Pericardium fibroblast (primary cell): Measurements from ENCODE around the genes SPINT2 and LRFN1.

GRCh38 chr19:38251218-38252280, 4.6 kb downstream of the PPP1R14A start:
- RAMPAGE, long total RNA: no peak

DNA sequence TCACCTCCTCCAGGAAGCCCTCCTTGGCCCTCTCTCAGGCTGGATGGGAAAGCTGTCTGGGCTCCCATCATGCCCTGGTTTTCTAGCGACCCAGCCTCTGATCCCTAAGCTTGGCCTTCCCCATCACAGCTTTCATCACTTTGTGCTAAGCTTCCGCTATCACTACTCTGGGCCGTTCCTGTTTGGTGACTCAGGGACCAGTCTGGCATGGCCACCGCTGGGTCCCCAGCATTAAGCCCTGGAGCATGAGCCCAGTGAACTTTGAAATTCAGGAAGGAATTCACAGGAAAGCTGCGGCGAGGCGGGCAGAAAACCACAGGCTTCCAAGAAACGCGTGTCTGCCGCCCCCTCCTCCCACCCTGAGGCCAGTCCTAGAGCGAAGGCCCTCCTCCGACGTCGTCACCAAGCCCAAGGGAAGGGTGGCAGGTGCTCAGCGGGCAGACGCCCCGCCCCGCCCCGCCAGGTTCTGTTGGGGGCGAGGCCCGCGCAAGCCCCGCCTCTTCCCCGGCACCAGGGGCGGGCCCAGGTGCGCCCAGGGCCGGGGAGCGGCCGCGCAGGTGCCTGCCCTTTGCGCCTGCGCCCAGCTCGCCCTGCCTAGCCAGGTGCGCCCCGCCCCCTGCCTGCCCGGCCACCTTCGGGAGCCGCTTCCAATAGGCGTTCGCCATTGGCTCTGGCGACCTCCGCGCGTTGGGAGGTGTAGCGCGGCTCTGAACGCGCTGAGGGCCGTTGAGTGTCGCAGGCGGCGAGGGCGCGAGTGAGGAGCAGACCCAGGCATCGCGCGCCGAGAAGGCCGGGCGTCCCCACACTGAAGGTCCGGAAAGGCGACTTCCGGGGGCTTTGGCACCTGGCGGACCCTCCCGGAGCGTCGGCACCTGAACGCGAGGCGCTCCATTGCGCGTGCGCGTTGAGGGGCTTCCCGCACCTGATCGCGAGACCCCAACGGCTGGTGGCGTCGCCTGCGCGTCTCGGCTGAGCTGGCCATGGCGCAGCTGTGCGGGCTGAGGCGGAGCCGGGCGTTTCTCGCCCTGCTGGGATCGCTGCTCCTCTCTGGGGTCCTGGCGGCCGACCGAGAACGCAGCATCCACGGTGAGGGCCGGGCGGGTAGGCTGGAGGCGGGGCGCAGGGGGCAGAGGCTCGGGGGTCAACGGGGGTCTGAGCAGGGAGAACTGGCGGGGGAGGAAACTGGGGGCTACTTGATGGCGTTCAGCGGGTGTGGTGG, at the start of gene SPINT2:
Gene SPINT2, plus strand, starts transcription at position 661 of the 1,219 bp plus-strand sequence.
- RAMPAGE, long total RNA: no peak

- RAMPAGE, long total RNA: no peak
Observed at GRCh38 chr19:38267694-38268532, 3.5 kb downstream of the SPINT2 start.

- RAMPAGE, long total RNA: no peak
Observed at GRCh38 chr19:38496871-38497612, 63.6 kb downstream of the RYR1 start.

- RAMPAGE, long total RNA: no peak
Observed at GRCh38 chr19:38564799-38565954, 52.6 kb downstream of the MAP4K1 start.

- RAMPAGE, long total RNA: no peak
Observed at GRCh38 chr19:38584834-38585276, 32.9 kb downstream of the MAP4K1 start.

- RAMPAGE, long total RNA: no peak
Observed at GRCh38 chr19:38648897-38649421, 1.5 kb downstream of the ACTN4 start.

GRCh38 chr19:38664313-38665290, 17.2 kb downstream of the ACTN4 start:
- RAMPAGE, long total RNA: no peak

GRCh38 chr19:38665861-38666644, 18.6 kb downstream of the ACTN4 start:
- RAMPAGE, long total RNA: no peak

DNA sequence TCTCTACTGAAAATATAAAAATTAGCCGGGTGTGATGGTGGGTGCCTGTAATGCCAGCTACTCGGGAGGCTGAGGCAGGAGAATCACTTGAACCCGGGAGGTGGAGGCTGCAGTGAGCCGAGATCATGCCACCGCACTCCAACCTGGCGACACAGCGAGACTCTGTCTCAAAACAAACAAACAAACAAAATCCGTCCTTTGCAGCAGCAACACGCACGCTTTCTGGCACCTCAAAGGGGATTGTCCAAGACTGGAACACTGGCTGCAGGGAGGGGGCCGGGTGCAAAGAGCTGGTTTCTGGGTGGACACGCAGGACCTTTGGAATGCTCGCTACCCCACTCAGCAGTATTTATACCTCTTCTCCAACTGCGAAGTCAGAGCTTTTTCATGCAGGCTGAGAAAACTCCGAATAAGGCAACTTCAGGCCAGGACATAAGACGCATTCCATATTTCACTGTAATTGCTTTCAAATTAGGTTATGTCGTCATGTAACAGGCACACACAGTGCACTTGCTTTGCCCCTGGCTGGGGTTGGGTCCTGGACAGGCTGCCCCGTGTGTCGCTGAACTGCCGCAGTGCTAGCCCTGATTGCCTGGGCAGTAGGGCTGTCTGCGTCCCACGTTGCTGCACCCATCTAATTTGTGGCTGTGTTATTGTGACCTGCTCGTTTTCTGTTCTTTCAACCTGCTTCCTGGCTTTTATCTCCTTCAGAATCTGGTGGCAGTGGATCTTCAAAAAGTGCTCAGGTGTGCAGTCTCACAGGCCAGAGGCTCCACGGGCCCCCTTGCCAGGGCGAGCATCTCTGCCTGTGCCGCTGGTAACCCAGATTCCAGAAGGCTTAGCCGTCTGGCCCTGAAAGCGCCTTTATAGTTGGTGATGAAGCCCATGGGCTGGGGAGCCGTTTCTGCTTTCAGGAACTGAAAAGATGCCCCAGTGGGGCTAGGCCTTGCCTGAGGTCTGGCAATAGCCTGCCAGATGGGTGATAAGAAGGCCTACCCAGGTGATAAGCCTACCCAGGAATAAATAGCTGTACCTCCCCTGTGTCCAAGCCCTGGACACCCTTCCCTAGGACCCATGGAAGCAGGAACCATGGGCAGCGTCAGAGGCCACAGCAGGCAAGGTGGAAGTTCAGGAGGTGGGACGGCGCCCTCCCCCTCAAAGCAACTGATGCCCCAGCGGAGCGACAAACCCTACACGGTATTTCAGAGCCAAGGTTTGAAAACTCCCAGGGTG, 44.7 kb downstream of the ACTN4 start:
- RAMPAGE, long total RNA: no peak

DNA sequence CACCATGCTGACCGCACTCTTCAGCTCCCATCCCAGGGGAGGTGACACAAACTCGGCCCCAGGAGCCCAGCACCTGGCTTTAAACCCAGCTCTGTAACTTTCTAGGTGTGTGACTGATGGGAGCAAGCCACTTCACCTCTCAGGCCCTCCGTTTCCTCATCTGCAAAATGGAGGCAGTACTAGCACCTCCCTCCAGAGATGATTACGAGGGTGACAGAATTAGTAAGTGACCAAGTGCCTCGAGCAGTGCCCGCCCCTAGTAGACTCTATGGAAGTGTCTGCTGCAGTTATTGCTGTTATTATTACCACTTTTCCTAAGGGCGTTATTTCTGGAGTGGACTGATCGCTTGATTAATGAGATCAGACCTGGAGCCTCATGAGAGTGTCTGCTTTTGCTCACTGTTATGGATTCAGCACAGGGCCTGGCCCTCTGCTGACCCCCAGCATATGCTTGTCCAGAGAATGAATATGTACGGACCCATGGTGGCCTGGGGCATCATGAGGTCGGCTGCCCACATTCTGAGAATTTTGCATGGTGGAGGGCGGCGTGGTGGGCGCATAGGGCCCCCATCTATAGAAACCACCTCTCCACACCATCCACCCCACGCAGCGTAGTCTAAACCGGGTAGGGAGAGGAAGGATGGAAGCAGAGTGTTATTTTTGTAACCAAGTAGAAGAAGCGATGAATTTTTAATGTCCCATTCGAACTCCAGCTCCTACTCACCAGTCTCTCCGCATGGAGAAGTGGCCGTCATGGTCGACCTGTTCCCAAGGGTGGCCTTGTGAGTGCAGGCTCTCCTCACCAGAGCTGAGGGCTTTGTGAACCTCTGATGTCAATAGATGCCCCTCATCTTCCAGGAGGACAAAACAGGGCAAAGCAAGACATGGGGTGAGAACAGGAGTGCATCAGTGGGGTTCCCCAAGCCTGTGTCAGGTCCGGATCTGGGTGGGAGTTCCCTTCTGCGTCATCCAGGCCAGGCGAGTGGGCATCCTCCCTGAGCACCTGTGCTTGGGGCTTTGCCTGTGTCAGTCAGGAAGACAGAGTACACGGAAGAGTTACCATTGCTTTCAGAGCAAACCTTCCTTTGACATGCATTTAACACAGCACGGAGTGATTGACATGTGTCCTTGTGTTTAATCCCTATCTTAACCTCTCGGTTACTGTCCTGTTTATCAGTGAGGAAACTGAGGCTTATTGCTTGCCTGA, 48.0 kb downstream of the CAPN12 start:
- RAMPAGE, long total RNA: no peak

GRCh38 chr19:38726689-38727287, 17.5 kb downstream of the CAPN12 start:
- RAMPAGE, long total RNA: no peak

DNA sequence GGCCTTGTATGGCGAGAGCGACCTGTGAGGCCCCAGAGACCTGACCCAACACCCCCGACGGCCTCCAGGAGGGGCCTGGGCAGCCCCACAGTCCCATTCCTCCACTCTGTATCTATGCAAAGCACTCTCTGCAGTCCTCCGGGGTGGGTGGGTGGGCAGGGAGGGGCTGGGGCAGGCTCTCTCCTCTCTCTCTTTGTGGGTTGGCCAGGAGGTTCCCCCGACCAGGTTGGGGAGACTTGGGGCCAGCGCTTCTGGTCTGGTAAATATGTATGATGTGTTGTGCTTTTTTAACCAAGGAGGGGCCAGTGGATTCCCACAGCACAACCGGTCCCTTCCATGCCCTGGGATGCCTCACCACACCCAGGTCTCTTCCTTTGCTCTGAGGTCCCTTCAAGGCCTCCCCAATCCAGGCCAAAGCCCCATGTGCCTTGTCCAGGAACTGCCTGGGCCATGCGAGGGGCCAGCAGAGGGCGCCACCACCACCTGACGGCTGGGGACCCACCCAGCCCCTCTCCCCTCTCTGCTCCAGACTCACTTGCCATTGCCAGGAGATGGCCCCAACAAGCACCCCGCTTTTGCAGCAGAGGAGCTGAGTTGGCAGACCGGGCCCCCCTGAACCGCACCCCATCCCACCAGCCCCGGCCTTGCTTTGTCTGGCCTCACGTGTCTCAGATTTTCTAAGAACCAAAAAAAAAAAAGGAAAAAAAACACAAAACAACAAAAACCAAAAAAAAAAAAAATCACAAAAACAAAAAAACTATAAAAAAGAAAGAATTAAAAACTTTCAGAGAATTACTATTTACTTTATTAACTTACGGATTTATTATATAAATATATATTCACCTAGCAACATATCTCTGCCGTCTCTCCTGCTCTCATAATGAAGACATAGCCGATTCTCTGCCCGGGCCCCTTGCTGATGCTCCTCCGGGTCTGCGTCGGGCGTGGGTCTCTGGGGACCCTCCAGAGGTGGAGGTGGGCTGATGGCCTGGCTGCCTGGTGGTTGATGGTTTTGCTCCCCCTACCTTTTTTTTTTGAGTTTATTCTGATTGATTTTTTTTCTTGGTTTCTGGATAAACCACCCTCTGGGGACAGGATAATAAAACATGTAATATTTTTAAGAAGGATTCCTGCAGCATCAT, 14.5 kb downstream of the CAPN12 start:
- RAMPAGE, long total RNA: no peak

DNA sequence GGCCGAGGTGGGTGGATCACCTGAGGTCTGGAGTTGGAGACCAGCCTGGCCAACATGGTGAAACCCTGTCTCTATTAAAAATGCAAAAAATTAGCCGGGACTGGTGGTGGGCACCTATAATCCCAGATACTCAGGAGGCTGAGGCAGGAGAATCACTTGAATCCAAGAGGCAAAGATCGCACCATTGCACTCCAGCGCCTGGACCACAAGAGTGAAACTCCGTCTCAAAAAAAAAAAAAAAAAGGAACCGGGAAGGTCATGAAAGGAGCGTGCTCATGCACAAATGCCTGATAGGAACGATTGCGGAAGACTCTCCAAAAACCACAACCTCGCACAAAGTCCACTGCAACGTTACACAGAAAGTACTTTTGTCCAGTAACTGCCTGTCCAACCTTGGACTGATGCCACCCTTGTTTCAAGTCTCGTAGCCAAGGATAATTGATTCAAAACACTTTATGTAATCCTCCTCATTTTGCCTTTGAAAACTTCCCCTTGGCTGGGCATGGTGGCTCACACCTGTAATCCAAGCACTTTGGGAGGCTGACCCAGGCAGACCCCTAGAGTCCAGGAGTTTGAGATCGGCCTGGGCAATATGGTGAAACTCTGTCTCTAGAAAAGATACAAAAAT, 13.8 kb downstream of the LGALS7 start:
- RAMPAGE, long total RNA: no peak

DNA sequence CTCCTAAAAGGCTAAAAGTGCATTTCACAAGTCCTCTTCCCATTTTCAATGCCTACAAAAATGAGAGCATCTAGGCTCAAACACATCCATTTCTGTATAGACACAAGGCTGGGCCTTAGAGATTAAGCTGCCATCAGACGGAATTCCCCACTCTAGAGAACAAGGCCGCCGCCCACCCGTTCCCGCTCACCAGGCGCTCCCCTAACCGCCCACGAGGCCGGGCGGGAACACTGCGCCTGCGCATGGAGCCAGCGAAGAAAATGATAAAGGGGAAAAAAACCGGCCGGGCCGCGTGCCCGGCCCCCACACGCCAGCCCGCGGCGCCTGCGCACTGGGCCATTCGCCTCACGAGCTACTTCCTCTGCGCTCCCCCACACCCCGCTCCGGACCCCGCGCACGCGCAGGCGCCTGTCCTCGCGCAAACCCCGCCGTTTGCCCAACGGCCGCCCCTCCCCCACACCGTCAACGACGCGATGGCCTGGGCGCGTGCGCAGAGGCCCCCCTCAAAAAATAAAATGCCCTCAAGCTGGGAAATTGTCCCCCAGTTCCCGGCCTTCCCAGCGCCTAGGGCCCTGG, 580 bp downstream of the HNRNPL start:
- RAMPAGE, long total RNA: no peak

- RAMPAGE, long total RNA: no peak
Observed at GRCh38 chr19:38974942-38975101, 720 bp downstream of the FBXO17 start.

DNA sequence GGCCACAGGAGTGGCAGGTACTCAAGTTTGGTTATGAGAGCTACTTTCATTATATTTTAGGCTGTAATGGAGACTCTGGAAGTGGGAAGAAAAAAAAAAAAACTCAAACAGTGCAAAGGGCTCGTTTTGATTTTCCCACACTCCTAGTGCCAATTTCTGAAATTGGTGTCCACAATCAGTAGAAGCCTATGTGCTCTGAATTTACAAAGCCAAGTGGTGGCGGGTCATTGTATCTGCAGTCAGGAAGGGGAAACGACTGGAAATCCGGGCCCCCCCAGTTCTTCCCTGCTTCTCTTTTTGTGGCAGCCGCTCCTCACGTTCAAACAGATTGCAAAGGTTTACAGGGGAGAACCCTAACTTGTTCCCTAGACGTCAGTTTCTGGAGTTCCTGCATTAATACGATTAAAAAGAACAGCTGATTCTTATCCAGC, 923 bp upstream of the ACP7 start:
- RAMPAGE, long total RNA: no peak

- RAMPAGE, long total RNA: no peak
Observed at GRCh38 chr19:39132085-39132734, 6.6 kb downstream of the PAK4 start.

GRCh38 chr19:39320516-39321388, at the start of gene LRFN1:
LRFN1 (minus strand) TSS chr19:39320863.
- RAMPAGE, long total RNA: no peak

- RAMPAGE, long total RNA: no peak
Observed at GRCh38 chr19:39363621-39364768, 21.8 kb downstream of the SAMD4B start.